Hair follicle dermal papilla cell (primary cell): ENCODE data around the genes SLC6A12 and KDM5A.

GRCh38 chr12:17044-17794, 49.3 kb upstream of the IQSEC3 start:
- CAGE, long polyA plus RNA, result no peak

GRCh38 chr12:21568-22467, 44.7 kb upstream of the IQSEC3 start:
- CAGE, long polyA plus RNA, result no peak

- CAGE, long polyA plus RNA, result no peak
Observed at GRCh38 chr12:210270-210849, 3.6 kb downstream of the SLC6A12 start.

DNA sequence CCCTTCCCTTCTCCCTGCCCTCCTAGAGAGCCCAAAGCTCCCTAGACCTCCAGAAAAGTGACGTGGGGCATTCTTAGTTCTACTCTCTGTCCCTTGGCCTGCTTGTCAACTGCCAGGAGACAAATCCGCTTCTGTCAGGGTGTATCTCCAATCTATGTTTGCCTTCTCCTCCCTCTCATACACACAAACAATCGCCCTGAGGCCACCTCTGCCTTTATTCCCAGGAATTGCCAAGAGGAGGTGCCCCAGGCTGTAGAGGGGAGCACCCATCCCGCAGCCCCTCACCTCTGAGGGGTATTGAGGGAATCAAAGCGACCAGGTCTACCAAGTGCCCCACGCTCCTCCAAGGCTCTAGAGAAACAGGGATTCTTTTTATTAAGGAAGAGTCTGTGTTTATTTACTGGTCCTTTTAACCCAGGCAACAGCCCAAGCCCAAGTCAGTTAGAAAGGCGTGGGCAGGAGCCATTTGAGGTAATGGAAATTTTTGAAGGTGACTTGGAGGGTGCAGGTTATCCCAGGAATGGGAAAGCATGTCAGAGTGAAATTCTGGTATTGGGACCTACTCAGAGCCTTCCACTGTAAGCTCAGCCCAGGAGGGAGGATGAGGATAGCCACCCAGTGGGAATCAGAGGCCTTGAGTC, 3.0 kb downstream of the SLC6A12 start:
- CAGE, long polyA plus RNA, result no peak

GRCh38 chr12:213937-214494, at the start of gene SLC6A12:
Gene SLC6A12 (minus strand): TSS chr12:214157.
- CAGE, long polyA plus RNA, result no peak

GRCh38 chr12:237326-237893, 23.5 kb upstream of the SLC6A12 start:
- CAGE, long polyA plus RNA, result no peak

- CAGE, long polyA plus RNA, result no peak
Observed at GRCh38 chr12:286393-286771, 23.7 kb upstream of the SLC6A13 start.

DNA sequence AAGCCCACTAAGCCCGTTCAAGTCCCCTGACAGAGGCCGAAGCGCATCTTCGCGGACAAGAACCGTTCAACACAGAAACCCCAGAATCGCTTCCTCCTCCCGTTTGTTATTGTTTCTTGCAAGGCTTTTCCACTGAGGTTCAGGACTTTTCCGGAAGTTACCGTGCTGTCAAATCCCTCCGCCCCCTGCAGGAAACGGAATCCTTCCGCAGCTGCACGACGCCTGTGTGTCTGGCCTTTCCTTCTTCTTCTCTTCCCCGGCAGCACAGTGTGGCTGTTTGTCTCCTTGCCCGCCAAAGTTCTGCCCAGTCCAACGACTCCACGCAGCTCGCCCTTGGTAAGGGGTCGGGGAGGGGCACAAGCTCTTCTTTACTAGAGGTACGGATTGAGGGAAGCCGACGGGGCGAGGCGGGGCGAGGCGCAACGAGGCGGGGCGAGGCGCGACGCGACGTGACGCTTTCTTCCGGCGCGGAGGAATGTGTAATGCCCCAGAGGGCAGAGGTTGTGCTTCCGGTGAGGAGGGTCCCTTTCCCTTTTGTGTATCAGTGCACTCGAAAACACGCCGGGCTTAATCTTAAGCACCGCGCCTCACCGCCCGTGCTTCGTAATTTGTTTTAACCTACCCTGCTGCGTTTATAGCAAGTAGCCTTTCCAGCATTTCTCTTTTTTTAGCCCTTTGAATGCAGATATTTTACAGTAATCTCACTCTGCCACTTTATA, at the start of gene KDM5A:
Gene KDM5A, minus strand, starts transcription at position 170 of the 719 bp plus-strand sequence.
- CAGE, long polyA plus RNA, result no peak

- CAGE, long polyA plus RNA, result no peak
Observed at GRCh38 chr12:453251-454094, 6.3 kb upstream of the B4GALNT3 start.

GRCh38 chr12:552947-554164, 93.6 kb downstream of the B4GALNT3 start:
- CAGE, long polyA plus RNA, result no peak

GRCh38 chr12:574791-575314, 88.4 kb downstream of the NINJ2 start:
- CAGE, long polyA plus RNA, result no peak

DNA sequence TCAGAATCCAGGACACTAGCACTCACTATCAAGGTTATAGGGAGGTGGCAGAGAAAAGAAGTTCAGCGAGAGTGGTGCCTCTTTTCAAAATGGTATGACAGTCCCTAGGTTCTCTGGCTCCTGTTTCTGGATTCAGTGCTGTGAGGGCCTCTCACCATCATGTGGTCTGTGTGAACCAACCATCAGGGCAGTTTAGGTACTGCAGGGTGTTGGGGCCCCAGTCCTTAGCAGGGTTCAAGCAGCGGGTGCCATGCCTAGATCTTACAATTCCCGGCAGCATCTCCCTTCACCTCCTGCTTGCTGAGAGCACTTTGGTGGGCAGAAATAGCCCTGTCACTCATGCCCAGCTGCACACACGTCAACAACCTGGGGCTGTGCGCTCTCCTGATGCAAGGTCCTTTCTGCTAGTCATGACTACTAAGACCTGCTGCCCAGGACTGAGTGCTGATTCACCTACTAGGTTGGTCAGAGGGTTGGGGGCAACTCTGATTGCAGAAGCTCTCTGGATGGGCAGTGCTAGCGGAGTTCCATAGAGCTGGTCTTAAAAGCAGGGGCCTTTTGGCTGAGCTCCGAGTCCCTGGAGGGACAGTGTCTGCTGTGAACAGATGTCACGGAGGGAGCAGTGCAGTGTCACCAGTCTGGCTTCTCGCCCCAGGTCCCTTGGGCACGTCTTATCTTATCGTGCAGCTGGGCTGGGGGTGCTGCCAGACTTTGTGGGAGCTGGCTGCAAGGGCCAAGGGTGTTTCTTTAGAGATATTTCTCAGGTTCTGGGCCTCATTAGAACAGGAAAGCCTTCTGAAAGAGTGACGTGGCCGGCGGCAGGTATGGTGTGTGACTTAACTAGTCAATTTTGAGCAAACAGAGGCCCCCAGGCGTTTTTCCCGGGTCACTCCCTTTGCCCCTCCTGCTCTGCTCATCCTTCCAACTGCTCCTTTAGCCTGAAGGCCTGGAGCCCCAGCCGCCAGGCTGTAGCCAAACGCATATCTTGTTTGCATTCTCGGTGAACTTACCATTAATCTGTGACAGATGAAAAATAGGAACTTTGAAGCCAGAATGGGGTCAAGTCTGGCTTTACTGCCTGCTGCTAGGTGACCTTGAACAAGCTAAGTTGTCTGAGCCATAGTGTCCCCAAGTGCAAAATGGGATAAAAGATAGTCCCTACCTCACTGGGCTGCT, 71.8 kb downstream of the NINJ2 start:
- CAGE, long polyA plus RNA, result no peak

DNA sequence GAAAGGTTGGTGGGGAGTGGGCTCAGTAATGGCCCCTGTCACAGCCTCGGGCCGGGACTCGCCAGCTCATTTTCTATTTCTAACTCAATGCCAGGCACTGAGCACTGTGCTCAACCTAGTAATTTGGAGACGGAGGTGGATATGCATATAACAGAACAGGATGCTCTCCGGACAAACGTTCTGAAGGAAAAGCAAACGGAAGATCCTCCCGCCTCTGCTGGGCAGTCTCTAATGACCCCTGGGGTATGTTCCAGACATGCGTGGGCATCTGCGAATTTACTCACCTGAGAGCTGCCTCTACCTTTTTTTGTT, 32.2 kb downstream of the NINJ2 start:
- CAGE, long polyA plus RNA, result no peak

DNA sequence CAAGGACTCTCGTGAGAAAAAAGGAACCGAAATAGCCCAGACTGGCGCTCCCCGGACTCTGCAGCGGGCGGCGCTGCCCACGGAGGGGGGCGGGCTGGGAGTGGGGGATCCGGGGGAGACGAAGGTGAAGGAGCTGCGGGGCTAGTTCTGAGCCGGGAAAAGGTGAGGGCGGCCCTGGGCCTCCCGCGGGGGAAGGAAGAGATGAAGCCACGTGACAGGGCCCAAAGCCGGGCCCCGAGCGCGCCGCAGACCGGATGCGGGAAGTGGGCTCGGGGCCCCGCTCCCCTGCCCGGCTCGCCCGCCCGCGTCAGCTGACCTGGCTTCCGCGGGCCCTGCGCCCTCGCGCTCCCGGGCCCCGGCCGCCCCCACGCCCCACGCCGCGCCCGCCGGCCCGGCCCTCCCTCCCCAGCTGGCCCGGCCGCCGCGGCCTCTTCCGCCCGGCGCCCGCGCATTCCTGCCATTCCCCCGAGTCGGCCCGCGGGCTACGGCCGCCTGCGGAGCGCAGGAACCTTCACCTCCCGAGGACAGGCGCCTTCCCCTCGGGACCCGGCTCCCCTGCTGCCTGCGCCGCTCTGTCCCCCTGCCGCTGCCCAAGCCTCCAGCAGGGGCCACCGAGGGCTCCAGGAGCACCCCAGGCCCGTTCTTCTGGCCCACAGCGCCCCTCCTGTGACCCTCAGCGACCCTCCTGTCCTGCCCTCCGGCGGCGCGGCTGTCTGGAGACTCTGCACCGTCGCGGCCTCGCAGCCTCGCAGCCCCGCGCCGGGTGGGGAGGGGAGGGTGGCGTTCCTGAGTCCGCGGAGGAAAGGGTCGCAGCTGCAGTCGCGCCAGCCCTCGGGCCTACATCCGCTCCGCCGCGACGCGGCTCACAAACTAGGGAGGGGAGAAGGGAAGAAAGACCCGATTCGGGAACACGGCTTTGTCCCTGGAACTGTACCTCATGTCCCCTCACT, 20.4 kb downstream of the NINJ2 start:
- CAGE, long polyA plus RNA, result no peak

- CAGE, long polyA plus RNA, result no peak
Observed at GRCh38 chr12:661781-662579, 1.3 kb downstream of the NINJ2 start.

DNA sequence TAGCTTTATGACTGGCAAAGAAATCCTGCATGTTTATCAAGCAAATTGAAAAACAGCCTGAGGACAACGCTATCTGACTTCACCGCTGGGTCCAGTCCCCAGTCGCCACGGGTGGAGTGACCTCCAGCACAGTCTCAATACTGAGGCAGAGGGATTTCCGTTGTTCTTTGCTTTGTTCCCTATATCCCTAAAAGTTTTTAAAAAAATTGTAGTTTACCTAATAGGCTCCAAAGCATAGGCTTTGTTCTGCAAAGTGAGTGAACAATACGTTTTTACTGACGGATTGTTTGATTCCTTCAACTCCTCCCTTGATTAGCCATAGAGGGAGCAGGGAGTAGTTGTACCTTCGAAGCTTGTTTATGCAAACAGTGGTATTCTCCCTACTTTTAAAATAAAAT, 487 bp upstream of the NINJ2 start:
- CAGE, long polyA plus RNA, result no peak

DNA sequence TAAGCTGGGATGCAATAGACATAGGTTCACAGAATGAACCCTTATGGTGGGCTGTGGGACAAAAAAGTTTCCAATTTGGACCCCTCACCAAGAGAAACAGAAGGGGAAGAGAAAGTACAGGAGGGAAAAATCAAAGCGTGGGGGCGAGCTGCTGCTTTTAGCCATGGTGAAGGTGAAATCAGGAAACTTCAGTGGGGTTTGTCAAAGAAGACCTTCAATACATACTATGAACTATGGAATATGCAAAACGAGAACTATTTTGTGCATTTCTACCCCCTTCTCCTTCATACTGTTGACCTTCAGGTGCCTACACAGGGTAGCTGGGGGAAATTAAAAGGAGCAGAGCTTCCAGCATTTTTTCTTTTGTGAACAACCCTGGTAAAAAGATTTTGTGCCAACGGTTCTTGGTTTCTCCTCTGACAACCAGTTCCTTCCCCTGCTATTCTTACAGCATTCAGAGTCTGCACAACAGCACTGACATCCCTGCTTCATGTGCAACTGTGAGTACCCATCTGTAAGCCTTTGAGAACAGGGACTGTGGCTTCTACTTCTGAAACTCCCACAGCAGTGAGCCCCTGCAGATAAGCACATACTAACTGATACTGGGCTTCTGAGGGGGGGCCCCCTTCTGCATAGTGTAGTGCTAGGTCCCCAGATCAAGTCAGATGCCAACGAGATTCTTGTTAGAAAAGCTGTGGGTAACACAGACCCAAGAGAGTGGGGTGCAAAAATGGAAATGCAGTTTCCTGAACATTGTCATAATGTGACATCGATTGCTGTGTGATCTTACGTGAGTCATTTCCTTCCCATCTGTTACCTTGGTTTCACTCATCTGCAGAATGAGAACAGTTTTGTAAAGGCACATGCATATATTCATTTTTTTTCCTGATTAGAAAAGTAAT, 10.9 kb upstream of the NINJ2 start:
- CAGE, long polyA plus RNA, result no peak

DNA sequence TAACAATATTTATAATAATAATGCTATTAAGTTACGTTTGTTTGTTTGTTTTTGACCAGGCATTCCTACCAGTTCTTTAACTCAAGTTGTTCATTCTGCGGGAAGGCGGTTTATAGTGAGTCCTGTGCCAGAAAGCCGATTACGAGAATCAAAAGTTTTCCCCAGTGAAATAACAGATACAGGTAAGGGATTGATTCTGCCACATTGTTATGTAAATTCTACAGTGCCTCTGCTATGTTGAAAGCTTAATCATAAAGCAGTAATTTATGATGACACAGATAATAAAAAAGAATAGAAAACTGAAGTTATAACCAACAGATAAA, 65.5 kb downstream of the RAD52 start:
- CAGE, long polyA plus RNA, result no peak

DNA sequence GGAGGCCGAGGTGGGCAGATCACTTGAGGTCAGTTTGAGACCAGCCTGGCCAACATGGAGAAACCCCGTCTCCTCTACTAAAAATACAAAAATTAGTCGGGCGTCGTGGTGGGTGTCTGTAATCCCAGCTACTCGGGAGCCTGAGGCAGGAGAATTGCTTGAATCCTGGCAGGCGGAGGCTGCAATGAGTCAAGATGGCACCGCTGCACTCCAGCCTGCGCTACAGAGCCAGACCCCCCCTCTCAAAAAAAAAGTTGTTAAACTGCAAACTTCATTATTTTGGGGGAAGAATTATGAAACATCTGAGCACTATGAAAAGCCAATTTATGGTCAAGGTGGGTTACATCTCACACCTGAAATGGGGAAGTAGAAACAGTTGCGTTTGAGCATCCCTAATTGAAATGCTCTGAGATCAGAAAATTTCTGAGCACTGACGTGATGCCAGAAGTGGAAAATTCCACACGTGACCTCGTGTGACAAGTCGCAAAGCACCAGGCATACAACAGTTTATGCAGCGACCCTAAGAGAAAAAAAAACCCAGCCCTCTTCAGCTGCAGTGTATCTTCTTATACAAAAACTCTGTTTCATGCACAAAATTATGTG, 37.6 kb downstream of the RAD52 start:
- CAGE, long polyA plus RNA, result no peak

DNA sequence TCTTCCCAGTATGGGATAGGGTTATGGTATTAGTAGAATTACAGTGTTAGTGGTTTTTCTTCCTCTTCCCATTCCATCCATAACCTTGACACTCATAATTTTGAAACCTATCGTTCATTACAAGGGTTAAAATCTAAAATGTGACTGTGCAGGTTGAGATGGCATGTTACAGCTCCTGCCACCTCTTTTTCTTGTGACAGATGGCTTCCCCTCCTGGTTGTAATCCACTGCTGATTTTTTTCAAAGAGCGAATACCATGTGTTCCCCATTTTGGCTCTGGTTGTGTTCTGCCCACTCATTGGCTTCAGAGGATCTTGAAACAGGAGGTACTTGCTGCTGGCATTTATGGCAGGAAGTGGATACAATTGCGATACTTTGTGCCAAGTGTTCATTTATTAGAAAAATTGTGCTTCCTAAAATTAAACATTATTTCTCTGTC, 57.2 kb downstream of the ERC1 start:
- CAGE, long polyA plus RNA, result no peak